Skeletal muscle tissue (tissue), 7 donors: ENCODE data around the genes PIAS2 and CTIF.

- PRO-cap, 3 experiments = no peak in any of the 3 experiments
- RAMPAGE, long total RNA = no peak
- RRBS, 2 experiments = no CpG with 5 or more reads among the region's 13 CpGs
These were observed 1.1 kb downstream of the PSTPIP2 start for GRCh38 chr18:46070767-46071642.

- PRO-cap, 3 experiments = no peak in any of the 3 experiments
- RAMPAGE, long total RNA = no peak
- RRBS, 2 experiments = no CpG with 5 or more reads among the region's 5 CpGs
These were observed 5.5 kb upstream of the PSTPIP2 start for GRCh38 chr18:46077334-46078097.

DNA sequence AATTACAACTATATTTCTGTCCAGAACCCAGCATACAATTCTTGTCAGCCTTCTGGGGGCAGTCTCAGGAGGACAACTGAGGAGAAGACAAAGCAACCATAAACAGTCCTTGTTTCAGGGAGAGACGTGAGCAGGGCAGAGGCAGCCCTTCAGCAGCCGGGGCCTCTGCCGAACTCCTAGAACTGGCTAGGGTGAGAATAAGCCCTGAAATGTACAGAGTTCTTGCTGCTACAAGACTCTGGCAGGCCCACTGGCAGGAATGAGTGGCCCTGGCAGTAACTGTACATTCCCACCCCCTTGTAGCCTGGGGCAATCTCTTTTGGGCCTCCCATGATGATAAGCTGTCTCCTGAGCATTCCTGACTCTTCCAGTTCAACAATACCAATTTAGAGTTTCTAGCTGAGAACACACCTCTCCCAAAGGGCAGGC is 15.4 kb upstream of the C18orf25 start:
- PRO-cap, 3 experiments = no peak in any of the 3 experiments
- RAMPAGE, long total RNA = no peak
- RRBS, 2 experiments = no CpG with 5 or more reads among the region's 3 CpGs

DNA sequence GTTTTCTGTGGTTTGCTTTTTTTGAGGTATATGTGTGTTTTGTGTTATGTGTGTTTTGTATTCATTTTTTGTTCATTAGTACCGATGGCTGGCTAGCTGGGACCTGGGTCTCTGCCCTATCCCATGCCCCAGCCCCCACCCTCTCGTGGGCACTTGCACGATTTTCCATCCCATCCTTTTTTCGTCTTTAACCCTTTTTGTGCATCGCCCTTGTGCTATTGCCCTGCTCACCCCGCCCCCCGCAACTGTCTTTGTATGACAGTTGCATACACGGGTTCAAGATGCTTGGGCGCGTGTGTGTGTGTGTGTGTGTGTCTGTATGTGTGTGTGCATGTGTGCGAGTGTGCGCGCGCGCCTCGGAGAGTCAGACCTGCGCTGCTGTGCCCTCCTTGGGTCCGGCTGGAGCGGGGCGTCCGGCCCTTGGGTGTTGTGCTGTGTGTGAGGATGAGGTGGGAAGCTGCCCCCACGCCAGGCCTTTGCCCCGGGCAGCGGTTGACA is 984 bp downstream of the RNF165 start:
- PRO-cap, 3 experiments = no peak in any of the 3 experiments
- RAMPAGE, long total RNA = no peak
- RRBS, 2 experiments = 10 to 11% methylated on average over 3 of the region's 24 CpGs

DNA sequence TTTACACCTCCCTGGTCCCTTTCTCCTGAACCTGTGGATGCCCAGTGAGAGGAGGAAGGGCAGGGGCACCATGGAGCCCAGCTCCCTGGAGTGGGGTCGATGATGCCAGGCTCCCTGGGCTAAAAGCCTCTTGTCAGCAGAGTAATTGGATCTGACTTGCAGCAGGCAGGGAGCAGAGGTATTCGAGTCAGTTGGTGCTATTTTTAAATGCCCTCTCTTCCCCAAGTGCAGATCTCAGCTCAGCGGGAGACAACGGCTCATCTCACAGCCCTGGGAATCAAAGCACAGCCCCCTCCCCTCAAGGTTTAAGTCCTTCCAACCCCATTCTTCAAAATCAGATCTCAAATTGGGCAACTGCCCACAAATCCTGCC is 78.0 kb downstream of the RNF165 start:
- PRO-cap, 3 experiments = peak in 1 of 3 experiments; most common plus-strand start position 230 of the sequence (in 1); most common minus-strand start position 153 of the sequence (in 1)
- RAMPAGE, long total RNA = no peak
- RRBS, 2 experiments = no CpG with 5 or more reads among the region's 4 CpGs

GRCh38 chr18:46600791-46601698 is 56.0 kb downstream of the LOXHD1 start:
- PRO-cap, 3 experiments = no peak in any of the 3 experiments
- RAMPAGE, long total RNA = no peak
- RRBS, 2 experiments = no CpG with 5 or more reads among the region's 19 CpGs

DNA sequence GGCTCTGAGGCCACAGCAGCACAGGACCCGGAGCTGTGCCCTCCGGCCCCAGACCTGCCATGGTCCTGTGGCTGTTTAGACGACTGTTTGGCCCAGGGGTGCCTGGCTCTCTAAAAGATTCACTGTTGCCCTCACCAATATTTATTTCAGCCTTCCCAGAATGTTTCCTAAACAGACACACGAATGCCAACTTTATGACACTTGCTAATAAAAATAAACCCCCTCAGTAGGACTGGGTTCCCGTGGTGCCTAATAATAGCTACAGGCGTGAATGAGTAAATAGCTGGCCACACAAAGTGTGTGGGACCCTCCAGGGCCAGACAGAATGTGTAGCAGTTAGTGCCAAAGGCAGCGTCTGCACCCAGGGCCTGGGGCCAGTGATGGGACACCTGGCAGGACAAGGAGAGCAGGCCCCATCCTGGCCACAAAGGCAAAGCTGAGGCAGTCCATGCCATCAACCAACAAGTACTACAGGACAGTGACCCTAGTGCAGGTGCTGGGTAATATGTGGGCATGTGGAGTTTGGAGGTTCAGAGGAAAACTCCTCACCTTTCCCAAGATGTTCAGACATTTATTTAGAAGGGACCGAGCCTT is 11.7 kb upstream of the ST8SIA5 start:
- PRO-cap, 3 experiments = peak in 2 of 3 experiments; most common plus-strand start position 258 of the sequence (in 1); most common minus-strand start position 112 of the sequence (in 2)
- RAMPAGE, long total RNA = no peak
- RRBS, 2 experiments = no CpG with 5 or more reads among the region's 8 CpGs

GRCh38 chr18:46823219-46823835 is 66.5 kb upstream of the ST8SIA5 start:
- PRO-cap, 3 experiments = no peak in any of the 3 experiments
- RAMPAGE, long total RNA = no peak
- RRBS, 2 experiments = no CpG with 5 or more reads among the region's 5 CpGs

DNA sequence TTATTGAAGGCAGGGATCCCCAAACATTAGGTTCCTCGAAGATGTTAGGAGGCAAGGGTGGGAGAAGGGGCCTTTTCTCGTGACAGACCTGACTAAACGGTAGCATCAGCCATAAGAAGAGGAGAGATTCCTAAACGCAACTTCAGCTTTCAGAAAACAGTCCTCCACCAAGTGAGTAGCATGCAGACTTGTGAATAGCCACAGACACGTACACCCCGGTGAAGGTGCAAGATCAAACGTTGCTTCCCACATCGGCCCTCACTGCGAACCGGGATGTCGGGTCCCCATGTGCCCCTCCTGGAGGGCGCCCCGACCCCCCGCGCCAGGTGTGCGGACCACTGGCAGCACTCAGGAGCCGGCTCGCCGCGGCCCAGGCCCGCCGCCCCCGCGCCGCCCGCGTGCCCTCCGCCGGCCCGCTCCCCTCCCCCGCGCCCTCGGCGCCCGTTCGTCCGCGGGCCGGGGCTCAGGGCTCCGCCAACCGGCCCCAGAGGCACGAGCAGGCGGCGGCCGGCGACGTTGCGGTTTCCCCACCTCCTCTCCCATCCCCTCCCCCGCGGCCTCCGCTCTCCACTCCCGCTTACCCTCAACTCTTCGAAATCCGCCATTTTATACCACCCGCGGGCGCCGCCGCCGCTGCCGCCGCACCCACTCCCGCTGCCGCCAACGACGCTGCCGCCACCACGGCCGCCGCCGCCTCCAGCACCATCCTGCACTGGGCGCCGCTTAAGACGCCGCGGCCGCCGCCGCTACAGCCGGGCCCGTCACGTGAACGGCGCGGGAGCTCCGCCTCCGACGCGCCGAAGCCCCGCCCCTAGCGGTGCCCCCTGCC is at the start of gene PIAS2:
TSS of gene PIAS2 (minus strand) at position 767 of the 829 bp plus-strand sequence.
- PRO-cap, 3 experiments = peak in 3 of 3 experiments; most common plus-strand start position 201 of the sequence (in 1); most common minus-strand start position 698 of the sequence (in 3)
- RAMPAGE, long total RNA = no peak
- RRBS, 2 experiments = 2 to 4% methylated on average over 30 of the region's 92 CpGs

DNA sequence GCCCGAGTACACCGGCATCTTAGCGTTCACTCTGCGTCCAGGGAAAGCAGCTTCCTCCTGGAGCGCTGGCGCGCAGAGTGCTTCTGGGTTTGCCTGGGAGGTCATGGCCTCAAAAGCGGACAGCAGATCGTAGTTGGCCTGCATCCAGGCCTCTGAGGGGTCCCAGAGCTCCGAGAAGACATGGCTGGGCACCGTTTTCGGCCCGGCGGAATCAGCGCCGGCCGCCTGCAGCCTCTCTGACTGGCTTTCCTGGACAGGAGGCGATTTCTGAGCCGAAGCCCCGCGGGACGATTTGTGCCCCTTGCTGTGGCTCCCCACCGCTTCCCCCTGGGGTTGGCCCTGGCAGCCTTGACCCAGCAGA is 12.5 kb downstream of the ELOA2 start:
- PRO-cap, 3 experiments = no peak in any of the 3 experiments
- RAMPAGE, long total RNA = no peak
- RRBS, 2 experiments = no CpG with 5 or more reads among the region's 23 CpGs

- PRO-cap, 3 experiments = no peak in any of the 3 experiments
- RAMPAGE, long total RNA = no peak
- RRBS, 2 experiments = no CpG with 5 or more reads among the region's 10 CpGs
These were observed 998 bp downstream of the HDHD2 start for GRCh38 chr18:47149167-47149836.

DNA sequence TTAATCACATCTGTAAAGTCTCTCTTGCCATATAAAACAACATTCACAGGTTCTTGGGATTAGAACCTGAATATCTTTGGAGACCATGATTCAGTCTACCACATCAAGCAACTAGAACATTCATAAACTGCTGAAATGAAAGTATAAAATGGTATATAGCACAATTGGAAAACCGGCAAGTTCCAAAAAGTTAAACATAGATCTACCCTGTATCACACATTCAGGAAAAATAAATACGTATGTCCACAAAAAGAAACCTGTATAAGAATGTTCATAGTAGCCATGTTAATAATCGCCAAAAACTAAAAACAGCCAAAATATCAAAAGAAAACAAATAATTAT is 23.5 kb downstream of the SMAD2 start:
- PRO-cap, 3 experiments = no peak in any of the 3 experiments
- RAMPAGE, long total RNA = no peak
- RRBS, 2 experiments = no CpG with 5 or more reads among the region's 3 CpGs

GRCh38 chr18:48004417-48005145 is 74.1 kb upstream of the SMAD2 start:
- PRO-cap, 3 experiments = no peak in any of the 3 experiments
- RAMPAGE, long total RNA = no peak
- RRBS, 2 experiments = no CpG with 5 or more reads among the region's 2 CpGs

DNA sequence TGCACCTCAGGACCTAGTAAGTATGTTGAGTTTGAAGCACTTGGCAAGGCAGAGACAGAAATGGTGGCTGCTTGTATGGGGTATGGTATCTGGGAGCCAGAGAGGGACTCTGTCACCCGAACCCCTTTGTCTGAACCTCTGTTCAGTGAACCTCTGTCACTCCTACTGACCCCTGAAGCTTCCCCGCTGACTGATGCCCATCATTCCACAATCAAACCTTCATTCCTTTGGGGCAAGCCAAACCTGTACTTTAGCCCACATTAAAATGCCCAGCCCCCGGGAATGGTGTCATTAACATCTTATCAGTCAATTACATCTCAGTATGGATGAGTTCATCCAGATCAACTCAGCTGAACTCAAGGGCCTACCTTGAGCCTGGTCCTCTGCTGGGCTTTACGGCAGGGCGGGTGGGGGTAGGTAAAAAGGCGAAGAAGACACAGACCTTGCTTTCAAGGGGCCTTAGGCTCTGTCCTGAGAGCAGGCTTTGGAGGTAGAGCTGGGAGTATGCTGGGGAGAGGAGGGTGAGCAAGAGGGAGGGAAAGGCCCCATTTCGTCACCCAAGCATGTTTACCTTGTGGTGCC is 154.4 kb upstream of the SMAD2 start:
- PRO-cap, 3 experiments = no peak in any of the 3 experiments
- RAMPAGE, long total RNA = no peak
- RRBS, 2 experiments = no CpG with 5 or more reads among the region's 7 CpGs

DNA sequence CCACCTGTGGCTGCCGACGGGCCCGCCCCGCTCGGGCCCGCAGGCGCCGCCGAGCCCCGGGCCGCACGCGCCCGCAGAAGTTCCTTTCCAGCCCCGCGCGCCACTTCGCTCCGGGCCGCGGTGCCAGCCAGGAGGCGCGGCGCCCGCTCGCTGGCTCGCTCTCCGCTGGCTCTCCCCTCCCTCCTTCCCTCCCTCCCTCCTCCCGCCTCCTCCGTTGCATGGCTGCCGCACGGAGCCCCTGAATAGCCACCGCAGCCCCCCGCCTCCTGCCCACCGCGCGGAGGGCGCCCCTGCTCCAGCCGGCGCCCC is 490 bp downstream of the ZBTB7C start:
- PRO-cap, 3 experiments = no peak in any of the 3 experiments
- RAMPAGE, long total RNA = no peak
- RRBS, 2 experiments = 2 to 3% methylated on average over 10 of the region's 40 CpGs

DNA sequence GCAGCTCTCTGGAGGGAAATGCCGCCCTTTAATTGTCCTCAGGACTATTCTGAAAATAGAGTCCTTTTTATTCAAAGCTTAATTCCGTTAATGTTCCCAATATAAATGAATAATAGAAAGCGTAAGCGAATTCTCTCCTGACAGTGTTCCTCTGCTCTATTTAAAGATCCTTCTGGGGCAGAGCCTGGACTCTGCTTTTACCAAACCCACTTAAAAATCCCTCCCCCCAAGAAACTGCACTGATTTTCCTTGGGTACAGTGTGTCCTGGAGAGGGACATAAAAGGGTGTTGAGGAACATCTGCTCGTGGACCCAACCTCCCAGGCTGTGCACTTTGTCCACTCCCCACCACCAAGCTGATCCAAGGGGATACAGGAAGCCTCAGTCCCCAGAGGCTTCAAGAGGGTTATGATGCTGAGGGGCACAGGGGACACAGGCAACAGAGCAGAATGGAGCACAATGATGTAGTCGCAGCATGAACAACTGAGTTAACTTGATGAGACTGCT is 40.1 kb upstream of the ZBTB7C start:
- PRO-cap, 3 experiments = no peak in any of the 3 experiments
- RAMPAGE, long total RNA = no peak
- RRBS, 2 experiments = no CpG with 5 or more reads among the region's 6 CpGs

DNA sequence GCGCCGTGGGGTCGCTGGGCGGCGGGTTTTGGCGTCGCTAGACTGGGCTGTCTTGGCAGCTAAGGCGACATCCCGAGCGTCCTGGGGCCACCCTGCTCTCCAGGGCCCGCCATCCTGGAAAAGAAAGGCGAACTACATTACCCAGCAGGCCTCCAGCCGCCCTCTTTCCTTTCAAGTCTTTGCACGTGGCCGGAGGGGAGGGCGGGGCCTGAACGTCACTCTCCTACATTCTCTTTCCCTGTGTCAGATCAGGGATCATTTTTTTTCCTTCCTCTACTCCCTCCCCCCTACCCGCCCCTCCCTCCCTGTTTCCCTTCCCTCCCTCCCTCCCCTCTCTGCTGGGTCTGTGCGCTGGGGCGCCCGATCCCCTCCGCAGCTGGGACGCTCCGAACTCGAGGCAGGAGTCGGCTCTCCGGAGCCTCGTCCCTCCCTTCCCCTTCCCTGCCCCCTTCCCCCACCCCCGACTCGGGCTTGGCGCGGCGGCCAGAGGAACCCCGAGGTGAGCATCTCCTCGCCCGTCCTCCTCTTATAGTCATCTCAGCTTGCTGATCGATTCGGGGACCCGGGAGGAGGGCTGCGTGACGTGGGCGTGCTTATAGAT is at the start of gene CTIF:
TSS of gene CTIF (plus strand) at position 218 of the 601 bp plus-strand sequence.
- PRO-cap, 3 experiments = peak in 3 of 3 experiments; most common plus-strand start position 259 of the sequence (in 1); most common minus-strand start position 116 of the sequence (in 3)
- RAMPAGE, long total RNA = no peak
- RRBS, 2 experiments = no CpG with 5 or more reads among the region's 42 CpGs

DNA sequence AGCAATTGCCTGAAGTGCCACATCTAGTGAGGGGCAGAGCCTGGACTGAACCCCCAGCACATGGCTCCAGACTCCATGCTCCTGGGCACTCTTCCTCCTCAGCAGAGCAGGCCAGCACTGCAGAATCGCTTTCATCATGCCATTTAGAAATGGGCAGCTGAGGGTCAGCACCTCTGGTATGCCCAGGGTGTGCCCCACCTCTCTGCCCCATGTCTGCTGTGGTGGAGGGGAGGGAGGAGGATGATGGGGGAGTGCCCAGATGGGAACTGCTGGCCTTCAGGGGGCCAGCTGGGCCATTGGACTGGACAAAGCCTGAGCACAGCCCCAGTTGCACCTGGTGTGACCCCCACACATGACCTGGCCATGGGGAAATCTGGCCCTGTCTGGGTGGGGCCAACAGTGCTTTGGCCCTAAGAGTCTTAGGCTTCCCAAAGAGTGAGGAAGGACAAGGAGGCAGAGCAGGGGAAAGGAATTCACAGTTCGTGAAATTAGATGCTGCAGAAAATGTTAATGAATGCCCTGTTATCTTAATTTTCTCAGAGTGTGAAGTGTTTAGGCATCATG is 44.1 kb downstream of the CTIF start:
- PRO-cap, 3 experiments = no peak in any of the 3 experiments
- RAMPAGE, long total RNA = no peak
- RRBS, 2 experiments = no CpG with 5 or more reads among the region's 2 CpGs

GRCh38 chr18:48592444-48593382 is 53.9 kb downstream of the CTIF start:
- PRO-cap, 3 experiments = no peak in any of the 3 experiments
- RAMPAGE, long total RNA = no peak
- RRBS, 2 experiments = 76 to 80% methylated on average over 4 of the region's 24 CpGs

- PRO-cap, 3 experiments = peak in 1 of 3 experiments; most common plus-strand start chr18:48799104 (in 1); most common minus-strand start chr18:48798949 (in 1)
- RAMPAGE, long total RNA = no peak
- RRBS, 2 experiments = no CpG with 5 or more reads among the region's 10 CpGs
These were observed 151.9 kb downstream of the SMAD7 start for GRCh38 chr18:48798706-48799435.